Measurements from ENCODE around the genes C9orf72 and TMEM215.

DNA sequence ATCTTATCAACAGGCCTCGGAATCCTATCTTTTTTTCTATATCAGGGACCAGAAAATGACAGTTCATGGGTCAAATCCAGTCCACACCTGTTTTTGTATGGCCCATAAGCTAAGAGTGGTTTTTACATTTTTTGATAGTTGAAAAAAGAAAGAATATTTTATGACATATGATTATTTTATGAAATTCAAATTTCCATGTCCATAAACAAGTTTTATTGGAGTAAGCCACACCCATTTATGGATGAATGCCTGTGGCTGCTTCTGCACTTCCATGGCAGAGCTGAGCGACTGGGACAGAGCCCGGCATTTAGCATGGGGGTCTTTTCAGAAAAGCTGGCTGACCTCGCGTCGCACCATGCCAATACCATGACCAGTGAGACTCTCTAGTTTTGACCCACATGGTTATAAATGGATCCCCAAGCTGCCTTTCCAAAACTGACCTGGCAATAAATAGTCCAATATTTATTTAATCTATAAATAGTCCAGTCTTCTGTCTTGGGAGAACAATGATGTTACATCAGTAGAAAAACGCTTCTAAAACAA is 45.0 kb upstream of the EQTN start:
- RRBS, result no CpG with 5 or more reads among the region's 7 CpGs

DNA sequence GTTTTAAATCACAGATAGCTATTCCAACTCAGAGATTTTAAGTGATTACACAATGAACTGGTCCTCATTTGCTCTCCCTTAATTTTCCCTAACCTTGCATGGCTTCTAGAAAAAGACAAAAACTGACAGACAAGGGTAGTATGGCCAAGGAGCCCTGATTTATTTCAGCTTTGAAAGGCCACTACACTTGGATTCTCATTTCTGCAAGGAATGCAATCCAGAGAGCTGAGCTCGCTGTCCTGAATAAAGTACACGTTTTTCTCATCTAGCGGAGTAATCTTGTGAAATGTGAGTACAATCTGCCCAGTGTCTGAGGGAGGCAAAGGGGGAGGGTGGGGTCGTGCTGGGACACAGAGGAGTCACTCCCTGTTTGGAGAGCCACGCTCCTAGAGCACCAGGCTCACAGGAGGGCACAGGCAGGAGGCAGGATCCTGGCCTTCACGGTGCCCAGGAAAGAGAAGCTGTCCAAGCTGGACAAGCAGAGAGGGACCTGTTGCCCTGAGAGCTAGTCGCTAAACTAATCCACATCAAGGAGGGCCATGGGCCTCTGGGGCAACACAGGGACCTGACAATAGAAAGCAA is 51.0 kb upstream of the IFNK start:
- RRBS, result no CpG with 5 or more reads among the region's 7 CpGs

- RRBS, result no CpG with 5 or more reads among the region's 2 CpGs
Measured at GRCh38 chr9:27499583-27499849, 24.6 kb upstream of the IFNK start.

GRCh38 chr9:27542682-27542881 is 13.0 kb upstream of the MOB3B start:
- RRBS, result no CpG with 5 or more reads among the region's 2 CpGs

GRCh38 chr9:27572141-27572485 is 1.2 kb downstream of the C9orf72 start:
- RRBS, result no CpG with 5 or more reads among the region's 3 CpGs

DNA sequence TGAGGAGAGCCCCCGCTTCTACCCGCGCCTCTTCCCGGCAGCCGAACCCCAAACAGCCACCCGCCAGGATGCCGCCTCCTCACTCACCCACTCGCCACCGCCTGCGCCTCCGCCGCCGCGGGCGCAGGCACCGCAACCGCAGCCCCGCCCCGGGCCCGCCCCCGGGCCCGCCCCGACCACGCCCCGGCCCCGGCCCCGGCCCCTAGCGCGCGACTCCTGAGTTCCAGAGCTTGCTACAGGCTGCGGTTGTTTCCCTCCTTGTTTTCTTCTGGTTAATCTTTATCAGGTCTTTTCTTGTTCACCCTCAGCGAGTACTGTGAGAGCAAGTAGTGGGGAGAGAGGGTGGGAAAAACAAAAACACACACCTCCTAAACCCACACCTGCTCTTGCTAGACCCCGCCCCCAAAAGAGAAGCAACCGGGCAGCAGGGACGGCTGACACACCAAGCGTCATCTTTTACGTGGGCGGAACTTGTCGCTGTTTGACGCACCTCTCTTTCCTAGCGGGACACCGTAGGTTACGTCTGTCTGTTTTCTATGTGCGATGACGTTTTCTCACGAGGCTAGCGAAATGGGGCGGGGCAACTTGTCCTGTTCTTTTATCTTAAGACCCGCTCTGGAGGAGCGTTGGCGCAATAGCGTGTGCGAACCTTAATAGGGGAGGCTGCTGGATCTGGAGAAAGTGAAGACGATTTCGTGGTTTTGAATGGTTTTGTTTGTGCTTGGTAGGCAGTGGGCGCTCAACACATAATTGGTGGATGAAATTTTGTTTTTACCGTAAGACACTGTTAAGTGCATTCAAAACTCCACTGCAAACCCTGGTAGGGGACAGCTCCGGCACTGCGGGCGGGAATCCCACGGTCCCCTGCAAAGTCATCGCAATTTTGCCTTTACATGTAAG is at the start of gene C9orf72:
Gene C9orf72, minus strand, starts transcription at position 138 of the 900 bp plus-strand sequence.
- RRBS, result no CpG with 5 or more reads among the region's 62 CpGs

DNA sequence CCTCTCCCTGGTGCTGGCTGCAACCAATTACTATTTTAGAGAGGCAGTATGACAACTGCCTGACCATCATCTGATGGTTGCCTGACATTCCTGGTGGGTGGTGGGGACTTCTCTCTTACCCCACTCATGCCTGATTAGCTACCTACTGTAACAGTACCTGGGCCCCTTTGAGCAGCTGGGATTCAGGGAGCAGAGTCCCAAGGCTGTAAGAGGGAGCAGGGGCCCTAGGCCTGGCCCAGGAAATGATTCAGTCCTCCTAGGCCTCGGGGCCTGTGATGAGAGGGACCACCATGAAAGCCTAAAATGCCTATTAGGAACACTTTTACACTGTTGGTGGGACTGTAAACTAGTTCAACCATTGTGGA is 3.8 kb upstream of the C9orf72 start:
- RRBS, result no CpG with 5 or more reads among the region's 1 CpG

GRCh38 chr9:27599121-27599506 is 25.8 kb upstream of the C9orf72 start:
- RRBS, result no CpG with 5 or more reads among the region's 2 CpGs

DNA sequence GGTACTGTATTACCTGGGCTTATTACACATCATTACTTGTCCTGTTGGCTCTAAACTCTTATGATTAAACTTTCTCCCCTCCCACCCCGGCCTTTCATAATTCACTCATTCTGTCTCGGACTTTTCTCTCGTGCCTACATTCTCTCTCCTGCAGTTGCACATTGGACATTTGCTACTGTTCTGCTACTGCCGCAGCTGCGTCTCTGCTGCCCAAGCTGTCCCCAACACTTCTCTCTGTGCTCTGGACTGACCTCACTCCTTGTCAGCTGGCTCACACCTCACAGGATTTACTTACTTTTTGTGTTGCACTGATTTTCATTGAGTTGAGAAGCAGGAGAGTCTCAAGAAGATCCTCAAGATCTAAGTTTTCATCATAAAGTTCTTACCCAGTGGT is 53.2 kb upstream of the C9orf72 start:
- RRBS, result no CpG with 5 or more reads among the region's 5 CpGs

GRCh38 chr9:27701527-27702163 is 128.4 kb upstream of the C9orf72 start:
- RRBS, result no CpG with 5 or more reads among the region's 10 CpGs

GRCh38 chr9:27703145-27703494 is 129.8 kb upstream of the C9orf72 start:
- RRBS, result no CpG with 5 or more reads among the region's 2 CpGs

GRCh38 chr9:27749642-27750390 is 176.5 kb upstream of the C9orf72 start:
- RRBS, result no CpG with 5 or more reads among the region's 5 CpGs

DNA sequence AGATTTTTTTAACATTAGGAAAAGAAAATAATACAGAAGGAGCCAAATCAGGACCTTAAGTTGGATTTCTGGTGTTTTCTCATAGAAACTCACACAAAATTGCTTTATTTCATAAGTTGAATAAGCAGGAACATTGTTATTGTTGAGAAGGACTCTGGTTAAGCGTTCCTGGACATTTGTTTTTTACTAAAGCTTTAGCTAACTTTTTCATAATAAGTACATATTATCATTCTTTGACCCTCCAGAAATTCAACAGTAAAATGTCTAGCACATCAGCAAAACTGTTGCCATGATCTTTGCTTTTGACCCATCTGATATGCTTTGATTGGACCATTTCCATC is 319.4 kb upstream of the LINGO2 start:
- RRBS, result no CpG with 5 or more reads among the region's 1 CpG

DNA sequence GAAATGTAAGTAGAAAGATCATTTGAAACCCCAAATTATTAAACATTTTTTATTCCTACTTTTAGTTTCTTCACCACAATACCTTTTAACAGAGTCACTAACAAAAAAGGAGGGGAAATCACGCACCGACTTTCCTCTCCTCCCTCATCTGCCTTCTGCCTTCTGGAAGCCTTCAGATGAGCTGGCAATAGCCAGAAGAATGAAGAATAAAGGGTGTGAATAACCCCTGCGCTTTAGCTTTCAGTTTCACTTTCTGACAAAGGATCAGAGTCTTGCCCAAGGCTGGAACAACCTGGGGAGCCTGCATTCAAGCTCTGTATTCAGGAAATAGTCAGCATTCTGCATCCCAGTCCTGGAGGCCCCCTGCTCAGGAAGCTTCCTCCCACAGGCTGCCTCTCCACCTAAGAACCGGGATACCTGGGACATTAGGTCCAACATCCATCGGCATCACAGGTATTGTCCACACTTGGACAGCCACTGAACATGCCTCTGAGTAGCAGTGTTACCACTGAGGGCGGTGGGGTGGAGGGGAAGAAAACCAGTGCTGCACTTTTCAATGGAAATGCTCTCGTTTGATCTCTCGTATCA is 39.9 kb upstream of the ACO1 start:
- RRBS, result no CpG with 5 or more reads among the region's 8 CpGs

DNA sequence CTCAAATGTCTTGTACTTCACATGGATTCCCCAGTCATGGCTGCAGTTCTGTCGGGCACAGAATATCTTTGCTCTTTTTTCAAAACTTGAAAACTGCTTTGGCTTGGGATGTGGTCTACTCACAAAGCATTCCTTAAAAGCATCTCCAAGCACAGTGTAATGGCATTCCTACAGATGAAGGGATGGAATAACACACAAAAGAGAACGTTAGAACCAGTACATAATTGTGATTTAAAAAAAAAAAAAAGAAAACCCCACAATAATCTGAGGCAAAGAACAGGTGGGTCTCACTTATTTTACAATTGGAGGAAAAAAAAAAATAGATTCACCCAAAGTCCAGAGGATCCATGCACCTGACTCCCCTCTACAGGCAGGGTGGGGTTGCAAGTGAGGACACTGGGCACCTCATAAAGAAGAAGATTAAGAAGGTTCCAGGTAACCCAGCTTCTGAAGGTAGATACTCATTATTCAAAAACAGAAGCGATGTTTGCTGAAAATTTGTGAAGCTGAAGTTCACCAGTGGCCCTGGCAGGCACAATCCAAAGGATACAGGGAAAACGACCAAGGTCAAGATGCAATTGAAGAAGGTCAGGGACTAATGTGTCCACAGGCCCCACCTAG is 68.6 kb downstream of the RIGI start:
- RRBS, result no CpG with 5 or more reads among the region's 4 CpGs

- RRBS, result no CpG with 5 or more reads among the region's 25 CpGs
Measured at GRCh38 chr9:32710263-32710788, 73.0 kb upstream of the TMEM215 start.

- RRBS, result 2% methylated on average over 13 of the region's 64 CpGs
Measured at GRCh38 chr9:32783152-32784122, at the start of gene TMEM215. TMEM215 (plus strand) TSS chr9:32783540.

DNA sequence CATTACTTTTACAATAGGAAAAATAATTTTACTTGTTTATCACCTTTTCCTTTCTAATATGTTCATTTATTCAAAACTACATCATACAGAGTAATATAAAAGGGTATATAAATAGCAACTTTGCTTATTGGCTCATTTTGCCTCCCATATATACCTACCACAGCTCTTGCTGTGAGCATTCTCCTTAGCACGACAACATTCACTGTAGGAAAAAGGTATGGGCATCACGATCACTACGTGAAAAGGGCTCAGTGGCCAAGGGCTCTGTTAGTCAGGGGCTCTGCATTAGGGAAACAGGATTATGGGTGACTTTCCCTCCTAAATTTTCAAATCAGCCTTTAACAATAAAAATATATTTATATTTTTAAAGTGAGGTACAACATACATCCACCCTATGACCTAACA is 18.9 kb downstream of the APTX start:
- RRBS, result no CpG with 5 or more reads among the region's 3 CpGs

GRCh38 chr9:33004013-33004556 is 2.7 kb upstream of the APTX start:
- RRBS, result no CpG with 5 or more reads among the region's 2 CpGs

DNA sequence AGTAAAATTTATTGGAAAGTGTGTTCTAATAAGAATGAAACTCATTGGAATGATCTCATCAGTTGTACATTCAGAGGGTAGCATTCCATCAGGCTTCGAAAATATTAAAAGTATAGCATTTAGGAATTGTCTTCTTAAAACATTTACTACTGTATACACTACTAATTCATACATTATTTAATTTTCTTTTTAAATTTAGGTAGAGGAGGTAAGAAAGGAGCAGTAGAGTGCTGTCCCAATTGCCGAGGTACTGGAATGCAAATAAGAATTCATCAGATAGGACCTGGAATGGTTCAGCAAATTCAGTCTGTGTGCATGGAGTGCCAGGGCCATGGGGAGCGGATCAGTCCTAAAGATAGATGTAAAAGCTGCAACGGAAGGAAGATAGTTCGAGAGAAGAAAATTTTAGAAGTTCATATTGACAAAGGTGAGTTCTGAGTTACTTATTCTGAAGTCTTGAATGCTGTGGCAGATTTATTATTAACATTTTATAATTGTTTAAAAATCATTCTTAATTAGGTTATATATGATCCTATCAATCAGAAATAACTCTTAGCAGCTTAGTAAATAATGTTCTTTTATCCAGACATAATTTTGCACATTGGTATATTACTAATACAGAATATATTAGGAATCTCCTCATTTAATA is 5.3 kb downstream of the DNAJA1 start:
- RRBS, result no CpG with 5 or more reads among the region's 5 CpGs

All from SK-N-MC (cell line).